ENCODE measurements around the gene RNF113B.

- PRO-cap = no peak
These were observed 30.9 kb downstream of the RAP2A start for GRCh38 chr13:97464614-97465529.

- PRO-cap = no peak
These were observed 21.2 kb downstream of the IPO5 start for GRCh38 chr13:97974574-97975094.

- PRO-cap = bidirectional peak, plus-strand start at chr13:97975899, minus-strand start at chr13:97976010
These were observed 22.1 kb downstream of the IPO5 start for GRCh38 chr13:97975212-97976331.

DNA sequence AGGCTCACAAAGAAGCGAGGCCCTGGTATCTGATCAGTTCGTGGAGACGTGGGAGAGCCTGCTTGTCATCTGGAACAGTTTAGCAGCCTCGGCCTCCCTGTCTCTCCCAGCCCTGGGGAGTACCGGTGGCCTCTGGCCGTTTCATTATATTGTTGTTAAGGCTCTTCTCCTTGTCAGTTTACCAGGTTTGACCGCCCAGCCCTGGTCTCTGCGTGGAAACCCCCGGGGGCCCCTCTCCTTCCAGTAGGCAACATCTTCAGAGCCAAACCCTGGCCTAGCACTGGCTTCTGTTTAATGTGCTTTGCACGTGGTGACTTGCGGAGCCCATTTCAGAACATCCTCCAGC is 1.4 kb downstream of the FARP1 start:
- PRO-cap = no peak

DNA sequence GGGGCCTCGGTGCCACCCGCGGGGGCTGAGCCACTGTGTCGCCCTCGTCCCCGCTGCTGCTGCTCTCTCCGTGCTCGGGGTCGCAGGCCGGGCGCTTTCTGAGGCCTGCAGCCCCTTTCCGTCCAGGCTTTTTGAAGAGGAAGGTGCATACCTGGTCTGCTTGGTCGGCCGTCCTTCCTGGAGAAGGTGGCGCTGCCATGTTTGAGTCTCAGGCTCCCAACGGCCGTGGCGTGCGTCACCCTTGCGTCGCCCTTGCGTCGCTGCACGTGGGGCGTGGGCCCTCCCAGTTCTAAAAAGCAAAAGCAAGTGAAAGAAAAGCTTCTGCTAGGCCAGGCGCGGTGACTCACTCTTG is at the start of gene RNF113B:
RNF113B (minus strand) TSS at position 232 of the 352 bp plus-strand sequence.
- PRO-cap = no peak

GRCh38 chr13:98202032-98202596 is 25.0 kb upstream of the RNF113B start:
- PRO-cap = bidirectional peak, plus-strand start at chr13:98202235, minus-strand start at chr13:98202082

- PRO-cap = no peak
These were observed 130.5 kb upstream of the RNF113B start for GRCh38 chr13:98307426-98308123.

DNA sequence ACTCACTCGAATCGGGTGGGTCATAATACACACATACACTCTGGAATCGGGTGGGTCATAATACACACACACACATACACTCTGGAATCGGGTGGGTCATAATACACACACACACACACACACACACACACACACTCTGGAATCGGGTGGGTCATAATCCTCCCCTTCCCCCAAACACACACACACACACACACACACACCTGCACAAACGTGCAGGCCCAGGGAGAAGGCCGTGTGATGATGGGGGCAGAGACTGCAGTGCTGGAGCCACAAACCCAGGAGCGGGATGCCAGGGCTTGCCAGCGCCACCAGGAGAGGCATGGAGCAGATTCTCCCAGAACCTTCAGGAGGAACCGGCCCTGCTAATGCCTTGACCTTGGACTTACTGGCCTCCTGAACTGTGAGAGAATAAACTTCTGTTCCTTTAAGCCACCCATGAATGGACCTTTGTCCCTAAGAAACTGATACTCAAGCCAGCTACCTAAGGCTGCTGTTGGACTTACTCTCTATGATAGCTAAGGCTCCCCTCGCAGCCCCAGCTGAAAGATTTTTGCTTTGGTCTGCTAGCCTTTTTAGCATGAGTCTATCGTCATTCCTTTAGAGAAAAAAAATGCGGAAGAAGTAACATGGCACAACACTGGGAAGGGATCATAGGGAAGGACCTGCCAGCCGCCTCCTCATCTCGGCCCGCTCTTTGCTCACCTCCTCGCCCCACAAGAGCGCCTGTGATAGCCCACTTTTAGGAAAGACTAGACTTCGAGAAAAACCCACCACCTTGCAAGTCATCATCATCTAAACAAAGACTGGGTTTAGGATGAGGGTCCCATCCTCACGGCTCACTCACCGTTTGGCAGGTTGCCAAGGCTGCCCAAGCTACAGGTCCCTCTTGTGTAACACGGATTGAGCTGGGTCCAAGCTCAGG is 136.3 kb upstream of the RNF113B start:
- PRO-cap = no peak

- PRO-cap = no peak
These were observed 181.9 kb downstream of the STK24 start for GRCh38 chr13:98394863-98395472.

GRCh38 chr13:98476490-98477081 is 100.3 kb downstream of the STK24 start:
- PRO-cap = no peak

- PRO-cap = no peak
These were observed 70.0 kb downstream of the STK24 start for GRCh38 chr13:98506945-98507335.

DNA sequence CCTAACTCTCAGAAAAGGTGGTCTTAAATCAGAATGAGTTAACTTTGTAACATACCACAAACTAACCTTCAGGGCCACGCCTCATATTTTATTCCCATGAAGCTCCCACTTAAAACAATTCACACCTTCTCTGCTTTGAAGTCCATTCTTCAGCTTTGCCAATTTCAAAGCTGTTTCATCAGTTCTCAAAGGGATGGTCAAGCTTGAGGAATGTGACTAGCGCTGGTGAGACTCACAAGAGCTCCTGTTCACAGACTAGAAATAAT is 68.3 kb downstream of the STK24 start:
- PRO-cap = no peak

DNA sequence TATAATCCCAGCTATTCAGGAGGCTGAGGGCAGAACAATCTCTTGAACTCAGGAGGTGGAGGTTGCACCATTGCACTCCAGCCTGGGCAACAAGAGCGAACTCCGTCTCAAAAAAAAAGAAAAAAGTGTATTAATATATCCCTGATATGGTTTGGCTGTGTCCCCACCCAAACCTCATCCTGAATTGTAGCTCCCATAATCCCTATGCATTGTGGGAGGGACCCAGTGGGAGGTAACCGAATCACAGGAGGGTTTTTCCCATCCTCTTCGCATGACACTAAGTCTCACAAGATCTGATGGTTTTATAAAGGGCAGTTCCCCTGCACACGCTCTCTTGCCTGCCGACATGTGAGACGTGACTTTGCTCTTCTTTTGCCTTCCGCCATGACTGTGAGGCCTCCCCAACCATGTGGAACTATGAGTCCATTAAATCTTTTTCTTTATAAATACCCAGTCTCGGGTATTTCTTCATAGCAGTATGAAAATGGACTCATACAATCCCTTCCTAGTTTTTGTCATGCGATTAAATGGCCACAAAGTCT is 17.8 kb downstream of the STK24 start:
- PRO-cap = no peak

GRCh38 chr13:98584754-98585331 is 7.9 kb upstream of the STK24 start:
- PRO-cap = no peak

- PRO-cap = no peak
These were observed 483 bp downstream of the SLC15A1 start for GRCh38 chr13:98751856-98752521.

DNA sequence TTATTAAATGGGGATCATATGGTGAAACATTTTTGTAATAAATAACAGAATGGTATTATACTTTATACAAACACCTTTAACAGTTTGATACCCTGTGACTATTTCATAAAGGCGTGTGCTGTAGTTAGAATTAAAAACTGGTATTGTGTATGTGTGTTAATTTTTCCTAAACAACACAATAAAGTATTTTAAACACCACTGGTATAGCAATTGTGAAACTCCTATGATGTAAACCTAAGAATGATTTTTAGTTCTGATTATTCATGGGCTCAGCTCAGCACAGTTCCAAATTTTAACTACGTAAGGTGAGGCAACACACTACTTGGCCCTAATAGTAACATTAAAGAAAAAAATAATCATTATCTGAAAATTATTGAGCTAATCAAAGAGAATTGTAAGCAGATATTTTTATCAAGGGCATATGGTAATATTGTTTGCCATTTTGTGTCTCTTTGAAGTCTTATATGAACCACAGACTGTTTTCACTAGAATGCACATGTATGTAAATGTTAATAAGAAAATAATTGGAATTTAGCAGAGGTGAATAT is 11.8 kb upstream of the GPR18 start:
- PRO-cap = no peak

DNA sequence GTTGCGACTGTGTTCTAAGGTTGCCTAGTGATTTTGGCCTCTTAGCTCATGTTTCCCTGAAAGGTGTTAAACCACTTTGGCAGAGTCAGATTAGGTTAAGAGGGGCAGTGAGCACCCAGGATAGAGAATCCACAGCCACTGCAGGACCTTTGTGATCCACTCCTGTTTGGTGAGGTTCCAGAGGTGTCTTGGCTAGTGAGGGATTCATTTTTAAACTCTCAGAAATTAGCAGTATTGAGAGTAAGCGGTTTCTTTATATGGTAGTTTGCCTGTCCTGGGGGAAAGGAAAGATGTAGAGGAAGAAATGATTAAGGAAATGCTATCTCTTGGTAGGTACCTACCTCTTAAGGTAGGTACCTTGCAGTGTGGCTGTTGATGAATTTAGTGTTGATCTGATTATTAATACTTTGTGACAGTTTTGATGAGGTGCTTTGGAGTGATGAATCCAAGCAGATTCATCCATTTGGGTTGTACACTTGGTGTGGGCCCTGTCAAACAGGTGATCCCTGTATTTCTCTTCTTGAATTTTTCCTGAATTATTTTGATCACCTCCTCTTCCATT is 15.1 kb upstream of the GPR18 start:
- PRO-cap = no peak

GRCh38 chr13:99285774-99286222 is 21.4 kb downstream of the GPR183 start:
- PRO-cap = no peak

DNA sequence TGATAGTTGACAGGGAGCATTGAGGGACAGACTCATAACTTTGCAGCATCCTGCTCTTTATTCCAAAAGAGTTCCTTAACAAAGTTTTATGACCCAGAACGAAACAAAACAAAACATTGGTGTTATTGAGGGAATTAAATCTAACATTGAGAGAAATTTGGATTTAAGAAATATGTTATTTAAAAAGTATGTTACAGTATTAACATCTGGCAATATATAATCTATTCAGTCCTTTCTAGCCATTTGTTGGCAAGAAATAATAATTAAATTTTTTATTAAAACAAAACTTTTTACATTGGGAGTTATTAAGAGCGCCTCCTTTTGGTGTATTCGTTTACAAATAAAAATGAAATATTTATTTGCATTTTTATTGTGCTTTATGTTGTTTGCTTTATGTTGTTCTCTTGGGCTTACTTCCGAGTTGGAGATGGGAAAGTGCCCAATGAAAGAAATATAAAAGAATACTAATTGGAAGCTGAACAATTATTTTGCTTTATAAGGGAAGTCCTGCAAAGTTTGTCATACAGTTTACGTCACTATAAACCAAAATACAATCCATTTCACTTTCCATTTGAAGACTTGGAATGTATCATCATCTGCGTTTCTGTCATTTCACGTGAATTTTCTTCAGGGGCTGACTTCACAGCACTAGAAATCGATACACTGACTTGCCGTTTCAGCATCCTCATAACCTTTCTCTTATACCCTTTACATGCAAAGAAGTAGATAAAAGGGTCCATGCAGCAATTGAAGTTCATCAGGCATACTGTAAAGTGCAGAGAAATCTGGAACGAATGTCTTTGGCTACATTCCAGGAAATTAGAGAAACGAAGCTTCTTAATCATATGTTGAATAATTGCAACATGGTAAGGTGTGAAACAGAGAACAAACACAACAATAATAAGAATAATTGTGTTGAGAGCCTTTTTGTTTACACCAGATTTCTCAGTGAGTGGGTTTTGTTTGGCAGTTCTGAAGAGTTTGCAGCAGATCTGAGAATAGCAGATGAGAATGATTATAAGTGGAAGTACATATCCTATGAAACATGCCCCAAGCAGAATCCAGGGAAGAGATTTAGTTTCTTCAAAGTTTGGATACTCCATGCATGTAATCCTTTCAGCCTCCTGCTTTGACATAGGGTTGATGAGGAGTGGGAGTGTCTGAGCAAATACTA is 12.3 kb downstream of the GPR183 start:
- PRO-cap = no peak

- PRO-cap = no peak
These were observed 4.2 kb upstream of the GPR183 start for GRCh38 chr13:99311064-99312207.

Data from NALM6 (cell line).